SUDHL5 (cell line): ENCODE measurements around a stretch of chr21.

DNA sequence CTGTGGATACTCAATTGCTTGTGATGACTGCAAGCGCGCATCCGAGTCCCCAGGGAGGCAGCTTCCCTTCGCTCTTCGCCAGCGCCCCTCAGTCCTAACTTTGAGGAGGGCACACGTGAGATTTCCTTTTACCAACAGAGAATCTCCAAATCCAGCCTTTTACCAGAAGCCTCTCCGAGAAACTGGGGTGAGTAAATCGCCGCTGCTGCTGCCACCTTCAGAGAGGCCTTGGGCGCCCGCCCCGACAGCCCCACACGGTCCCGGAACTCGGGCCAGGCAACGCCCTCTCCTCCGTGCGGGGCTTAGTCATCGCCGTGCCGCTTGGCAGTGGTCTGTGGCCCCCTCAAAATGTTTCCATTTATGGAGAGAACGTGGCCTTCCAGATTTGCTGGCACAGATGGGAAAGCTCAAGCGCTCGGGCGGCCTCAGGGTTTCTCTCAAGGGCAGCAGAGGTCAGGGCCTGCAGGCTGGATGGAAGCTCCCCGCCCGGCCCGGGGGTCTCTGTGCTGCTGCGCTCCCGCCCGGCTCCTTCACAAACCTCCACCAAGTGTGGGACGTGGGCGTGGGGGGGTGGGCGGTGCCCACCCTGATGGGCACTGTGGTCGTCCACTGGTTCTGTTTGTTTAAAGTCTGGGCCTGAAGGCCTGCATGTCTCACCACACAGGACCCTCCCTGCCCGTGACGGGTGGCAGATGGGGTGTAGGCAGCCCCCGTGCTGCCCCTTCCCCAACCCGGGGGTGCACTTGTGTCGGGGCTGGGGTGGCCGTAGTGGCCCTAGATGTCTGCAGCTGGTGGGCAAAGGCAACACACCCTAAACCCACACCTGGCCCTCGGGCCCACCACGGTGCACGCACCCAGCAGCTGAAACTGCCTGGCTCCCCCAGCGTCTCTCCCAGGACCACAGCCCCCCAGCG is 41.2 kb upstream of the COL6A2 start:
- PRO-cap = no peak

- PRO-cap = no peak
These were observed 32.7 kb upstream of the COL6A2 start for GRCh38 chr21:46064930-46065961.

DNA sequence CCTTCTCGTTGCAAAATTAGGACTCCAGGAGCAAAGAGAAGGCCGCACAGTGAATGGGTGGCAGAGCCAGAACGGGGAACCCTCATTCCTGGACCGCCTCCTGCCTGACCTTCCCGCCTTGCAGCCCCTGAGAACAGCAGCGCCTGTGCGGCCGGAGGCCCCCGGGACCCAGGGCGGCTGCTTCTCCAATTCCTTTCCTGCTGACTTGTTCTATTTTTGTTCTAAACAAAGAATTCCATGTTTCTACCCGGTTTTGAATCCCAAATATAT is 32.0 kb upstream of the COL6A2 start:
- PRO-cap = no peak

GRCh38 chr21:46066232-46066588 is 31.7 kb upstream of the COL6A2 start:
- PRO-cap = no peak

DNA sequence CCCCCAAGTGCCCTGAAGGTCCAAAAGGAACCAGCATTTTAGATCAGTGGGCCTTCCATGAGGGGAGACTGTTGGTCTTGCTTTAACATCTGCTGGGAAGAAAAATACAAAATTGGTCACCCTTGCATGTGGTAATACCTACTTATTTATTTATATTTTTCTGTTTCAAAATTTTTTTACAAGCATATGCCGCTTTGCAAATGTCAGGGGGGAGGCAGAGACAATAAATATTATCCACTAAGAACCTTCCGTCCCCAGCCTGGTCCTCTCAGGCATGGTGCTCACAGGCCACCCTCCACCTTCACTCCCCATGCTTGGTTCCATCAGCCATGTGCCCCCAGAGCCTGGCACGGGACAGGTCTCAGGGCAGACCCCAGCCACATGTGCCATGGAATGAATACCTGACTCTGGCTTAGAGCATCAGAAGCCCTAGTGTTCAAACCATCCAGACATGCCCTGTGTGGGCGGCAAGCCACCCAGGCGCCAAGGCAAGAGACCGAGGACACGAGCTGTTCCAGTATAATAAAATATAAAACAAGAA is 5.5 kb downstream of the LSS start:
- PRO-cap = no peak

GRCh38 chr21:46242218-46243130 is 13.9 kb upstream of the LSS start:
- PRO-cap = no peak

DNA sequence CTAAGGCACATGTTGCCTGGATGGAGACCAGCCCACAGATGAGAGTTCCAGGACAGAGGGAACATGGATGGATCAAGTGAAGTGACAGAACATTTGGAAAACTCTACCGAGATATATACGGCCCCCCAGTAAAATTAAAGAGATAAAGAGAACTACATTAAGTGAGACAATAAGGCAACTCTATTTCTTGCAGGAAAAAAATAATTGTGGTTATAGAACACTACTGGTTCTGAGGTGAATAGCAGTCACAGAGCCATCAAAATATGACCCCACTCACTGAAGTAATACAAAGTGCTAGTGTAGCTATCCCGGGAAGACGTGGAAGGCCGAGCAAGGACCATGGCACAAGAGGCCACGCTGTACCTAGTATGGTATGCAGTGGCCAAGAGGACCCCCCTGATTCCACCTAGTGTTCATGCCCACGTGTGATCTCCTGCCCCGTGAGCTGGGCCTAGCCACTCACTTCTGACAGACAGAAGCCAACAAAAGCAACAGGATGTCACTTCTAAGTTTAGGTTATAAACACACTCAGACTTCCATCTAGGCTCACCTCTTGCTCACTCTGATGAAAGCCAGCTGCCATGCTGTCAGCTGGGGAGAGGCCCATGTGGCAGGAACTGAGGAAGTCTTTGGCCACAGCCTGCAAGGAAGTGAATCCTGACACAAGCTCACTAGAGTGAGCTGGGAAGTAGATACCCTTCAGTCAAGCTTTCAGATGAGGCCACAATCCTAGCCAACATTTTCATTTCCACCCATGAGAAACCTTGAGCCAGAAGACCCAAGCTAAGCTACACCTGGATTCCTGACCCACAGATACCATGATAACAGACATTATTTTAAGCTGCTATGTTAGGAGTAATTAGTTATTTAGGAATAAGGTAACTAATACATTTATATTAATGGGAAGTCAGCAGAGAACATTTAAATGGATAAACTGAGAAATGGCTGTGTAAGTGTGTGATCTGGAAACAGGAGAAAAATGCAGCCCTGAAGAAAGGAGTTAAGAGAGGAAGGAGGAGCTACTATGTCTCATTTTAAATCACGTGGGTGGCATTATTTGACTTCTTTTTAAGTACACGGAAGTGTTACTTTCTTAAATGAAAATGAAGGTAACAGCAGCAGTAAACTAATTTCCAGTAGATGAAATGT is 21.8 kb upstream of the LSS start:
- PRO-cap = no peak

- PRO-cap = no peak
These were observed 19.2 kb downstream of the MCM3AP start for GRCh38 chr21:46265916-46266961.

DNA sequence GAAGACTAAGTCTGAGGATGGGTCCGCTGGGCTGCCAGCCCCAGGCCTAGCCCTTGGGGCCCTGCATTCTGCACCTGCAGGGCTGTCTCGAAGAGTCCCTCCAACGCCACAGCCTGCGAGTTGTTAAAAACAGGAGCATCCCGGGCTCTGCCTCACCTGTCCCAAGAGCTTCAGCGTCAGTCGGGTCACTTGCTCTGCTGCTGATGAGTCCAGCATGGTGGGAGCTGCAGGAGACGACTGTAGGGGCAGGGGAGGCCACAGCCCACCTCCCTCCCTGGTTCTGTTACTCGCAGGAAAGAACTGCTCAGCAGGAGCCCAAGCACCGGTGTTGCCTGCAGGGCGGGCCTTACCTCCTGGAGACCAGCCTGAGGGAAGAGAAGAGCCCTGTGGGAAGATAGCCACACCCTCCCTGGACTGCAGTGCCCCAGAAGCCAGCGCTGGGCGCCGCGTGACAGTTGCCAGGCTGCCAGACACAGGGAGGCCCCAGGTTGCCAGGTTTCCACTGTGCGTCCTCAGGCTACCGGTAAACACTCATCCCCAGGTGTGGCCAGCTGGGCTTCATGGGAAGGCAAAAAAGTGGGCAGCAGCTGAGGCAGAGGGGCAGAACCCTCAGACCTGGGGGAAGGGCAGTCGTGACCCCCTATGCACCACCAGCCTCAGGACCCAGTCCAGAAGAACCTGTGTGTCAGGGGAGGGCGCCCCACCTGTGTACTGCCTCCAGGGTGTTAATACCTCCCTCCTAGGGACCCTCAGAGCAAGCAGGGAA is 5.6 kb downstream of the C21orf58 start:
- PRO-cap = no peak

DNA sequence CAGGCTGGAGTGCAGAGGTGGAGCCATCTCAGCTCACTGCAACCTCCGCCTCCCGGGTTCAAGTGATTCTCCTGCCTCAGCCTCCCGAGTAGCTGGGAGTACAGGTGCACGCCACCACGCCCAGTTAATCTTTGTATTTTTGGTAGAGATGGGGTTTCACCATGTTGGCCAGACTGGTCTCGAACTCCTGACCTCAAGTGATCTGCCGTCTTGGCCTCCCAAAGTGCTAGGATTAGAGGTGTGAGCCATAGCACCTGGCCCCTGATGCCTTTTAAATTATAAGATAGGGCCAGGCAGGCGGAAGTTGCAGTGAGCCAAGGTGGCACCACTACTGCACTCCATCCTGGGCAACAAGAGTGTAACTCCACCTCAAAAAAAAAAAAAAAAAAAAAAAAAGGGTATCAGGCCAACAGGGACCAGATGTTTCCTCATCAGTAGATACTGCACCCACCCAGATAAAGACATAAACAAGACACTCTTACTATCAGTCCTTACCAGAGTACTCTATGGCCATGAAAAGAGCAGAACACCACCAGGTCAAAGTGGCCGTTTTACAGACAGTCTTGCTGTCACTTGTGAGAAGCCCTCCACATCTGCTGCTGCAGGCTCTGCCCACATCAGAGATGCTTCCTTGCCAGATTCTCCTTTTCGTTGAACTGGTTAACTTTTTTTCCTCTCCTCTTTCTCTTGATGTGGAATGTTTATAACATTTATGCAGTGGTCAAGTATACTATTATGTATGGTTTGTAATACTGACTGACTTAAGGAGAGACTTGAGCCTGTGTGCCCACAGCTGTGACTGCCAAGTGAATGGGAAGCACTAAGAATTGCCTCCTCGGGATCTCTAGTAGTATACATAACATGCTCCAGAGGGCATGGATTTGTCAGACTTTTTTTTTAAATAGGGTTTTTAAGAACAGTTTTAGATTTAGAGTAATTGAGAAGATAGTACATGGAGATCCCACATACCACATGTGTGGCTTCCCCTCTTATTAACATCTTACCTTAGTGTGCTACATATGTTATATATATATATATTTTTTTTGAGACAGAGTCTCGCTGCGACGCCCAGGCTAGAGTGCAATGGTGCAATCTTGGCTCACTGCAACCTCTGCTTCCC is 3.2 kb downstream of the C21orf58 start:
- PRO-cap = bidirectional peak, plus-strand start at position 487 of the sequence, minus-strand start at position 335 of the sequence

- PRO-cap = no peak
These were observed 64.5 kb upstream of the DIP2A start for GRCh38 chr21:46393904-46394847.

- PRO-cap = no peak
These were observed 5.7 kb downstream of the S100B start for GRCh38 chr21:46599152-46599558.

GRCh38 chr21:46667736-46668291 is 32.3 kb downstream of the PRMT2 start:
- PRO-cap = no peak